ENCODE measurements around the gene BPIFB4.

DNA sequence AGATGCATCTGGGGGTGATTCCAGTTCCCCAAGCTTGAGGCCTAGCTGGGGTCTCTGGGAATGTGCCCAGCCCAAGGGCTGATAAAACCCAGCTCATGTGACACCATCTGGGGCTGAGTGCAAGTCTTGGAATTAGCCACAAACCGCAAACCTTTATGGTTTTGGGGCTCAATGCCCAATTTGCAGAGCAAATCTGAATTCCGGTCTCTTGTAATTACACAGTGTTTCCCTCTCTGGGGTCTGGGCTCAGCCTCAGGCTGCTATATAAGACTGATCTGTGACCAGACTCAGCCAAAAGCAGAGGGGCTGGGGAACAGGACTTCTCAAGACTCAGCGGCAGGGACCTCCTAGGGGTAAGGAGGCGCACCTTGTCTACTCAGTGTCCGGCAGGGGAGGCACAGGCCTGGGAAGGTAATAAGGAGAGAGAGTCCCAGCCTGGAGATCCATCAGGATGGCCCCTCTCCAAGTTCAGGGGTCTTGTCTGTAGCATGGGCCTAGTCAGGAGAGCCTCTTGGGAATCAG lies at the start of gene BPIFB4:
Gene BPIFB4 (plus strand): TSS at position 293 of the 522 bp plus-strand sequence.
- PRO-cap = no peak
- RAMPAGE, long total RNA, 4 experiments = no peak in any of the 4 experiments

GRCh38 chr20:33408167-33408581 lies 6.9 kb upstream of the CDK5RAP1 start:
- PRO-cap = no peak
- RAMPAGE, long total RNA, 4 experiments = no peak in any of the 4 experiments

DNA sequence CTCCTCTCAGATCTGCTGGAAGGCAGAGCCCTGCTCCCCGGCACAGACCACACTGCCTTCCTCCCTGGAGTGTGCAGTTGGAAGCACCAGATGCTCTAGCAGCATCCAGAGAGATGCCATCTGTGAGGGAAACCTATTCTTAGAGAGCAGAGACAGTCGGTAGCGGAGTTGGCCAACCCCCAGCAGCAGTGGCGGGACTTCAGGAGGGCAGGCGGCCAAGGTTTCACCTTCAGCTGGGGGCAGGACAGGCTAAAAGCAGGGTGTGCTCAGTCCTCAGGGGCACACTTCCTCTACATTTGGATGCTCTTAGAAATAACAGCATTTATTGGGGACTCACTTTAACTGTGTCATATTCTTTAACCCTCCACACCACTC lies 16.8 kb upstream of the E2F1 start:
- PRO-cap = no peak
- RAMPAGE, long total RNA, 4 experiments = no peak in any of the 4 experiments

DNA sequence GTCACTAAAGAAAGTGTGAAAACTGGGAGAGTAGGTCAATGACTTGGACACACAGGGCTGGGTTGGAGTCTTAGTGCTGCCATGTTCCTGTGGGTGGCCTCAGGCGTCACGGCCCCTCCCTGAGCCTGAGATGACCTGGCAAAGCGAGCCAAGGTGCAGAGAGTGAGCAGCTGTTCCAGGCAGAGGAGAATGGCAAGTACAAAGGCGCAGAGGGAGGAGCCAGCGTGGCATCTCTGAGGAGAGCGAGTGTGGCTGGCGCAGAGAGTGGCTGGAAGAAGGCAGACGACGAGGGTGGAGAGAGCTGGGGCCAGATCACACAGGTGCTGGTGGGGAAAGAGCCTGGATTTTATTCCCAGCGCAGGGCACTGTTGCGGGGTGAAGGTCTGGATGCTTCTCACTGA lies 20.6 kb upstream of the CHMP4B start:
- PRO-cap = no peak
- RAMPAGE, long total RNA, 4 experiments = no peak in any of the 4 experiments

GRCh38 chr20:33792923-33793598 lies 18.1 kb upstream of the CHMP4B start:
- PRO-cap = no peak
- RAMPAGE, long total RNA, 4 experiments = no peak in any of the 4 experiments

- PRO-cap = no peak
- RAMPAGE, long total RNA, 4 experiments = no peak in any of the 4 experiments
Observed at GRCh38 chr20:33825336-33825875, 14.3 kb downstream of the CHMP4B start.

DNA sequence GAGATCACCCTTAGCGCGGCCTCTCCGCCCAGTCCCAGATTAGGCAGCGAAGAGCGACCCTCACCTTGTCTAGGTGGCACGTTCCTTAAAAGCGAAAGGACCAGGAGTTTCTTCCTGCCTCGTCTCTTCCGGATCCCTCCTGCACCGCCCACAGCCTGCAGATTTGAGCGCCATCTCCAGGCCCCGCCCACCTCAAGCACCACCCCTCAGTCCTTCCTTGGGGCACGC lies 801 bp upstream of the RALY start:
- PRO-cap = unidirectional peak, minus-strand start at position 138 of the sequence; unidirectional peak, minus-strand start at position 165 of the sequence
- RAMPAGE, long total RNA, 4 experiments = start-site peak on the minus strand in 2 of 4 experiments, centred at positions 122 to 125 of the sequence, 19 to 23 reads per replicate

DNA sequence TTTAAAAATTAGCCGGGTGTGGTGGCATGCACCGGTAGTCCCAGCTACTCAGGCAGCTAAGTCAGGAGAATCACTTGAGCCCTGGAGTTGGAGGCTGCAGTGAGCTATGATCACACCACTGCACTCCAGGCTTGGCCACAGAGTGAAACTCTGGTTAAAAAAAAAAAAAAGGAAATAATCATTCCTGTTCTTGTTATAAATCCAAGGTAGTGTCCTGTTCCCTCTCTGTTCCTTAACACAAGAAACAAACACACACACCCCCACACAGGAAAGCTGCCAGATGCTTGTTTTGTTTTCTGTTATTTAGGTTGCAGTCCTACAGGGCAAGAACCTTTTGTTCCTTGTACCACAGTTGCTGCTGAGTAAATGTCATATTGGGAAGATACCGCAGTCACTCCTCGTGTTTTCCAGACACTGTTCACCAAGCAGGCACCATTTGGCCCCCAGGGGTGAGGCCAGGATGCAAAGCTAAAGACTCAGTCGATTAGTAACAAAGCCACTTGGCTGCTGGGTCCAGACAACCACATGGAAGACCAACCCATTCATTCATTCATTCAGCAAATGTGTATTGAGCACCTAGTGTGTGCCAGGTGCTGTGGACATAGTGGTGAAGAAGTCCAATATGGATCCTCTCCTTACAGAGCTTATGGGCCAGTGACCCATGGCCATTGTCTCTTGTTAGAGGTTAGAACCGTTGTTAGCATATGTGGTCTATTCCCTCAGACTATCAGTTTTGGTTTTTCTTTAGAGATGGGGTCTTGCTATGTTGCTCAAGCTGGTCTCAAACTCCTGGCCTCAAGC lies 29.1 kb downstream of the ASIP start:
- PRO-cap = no peak
- RAMPAGE, long total RNA, 4 experiments = no peak in any of the 4 experiments

DNA sequence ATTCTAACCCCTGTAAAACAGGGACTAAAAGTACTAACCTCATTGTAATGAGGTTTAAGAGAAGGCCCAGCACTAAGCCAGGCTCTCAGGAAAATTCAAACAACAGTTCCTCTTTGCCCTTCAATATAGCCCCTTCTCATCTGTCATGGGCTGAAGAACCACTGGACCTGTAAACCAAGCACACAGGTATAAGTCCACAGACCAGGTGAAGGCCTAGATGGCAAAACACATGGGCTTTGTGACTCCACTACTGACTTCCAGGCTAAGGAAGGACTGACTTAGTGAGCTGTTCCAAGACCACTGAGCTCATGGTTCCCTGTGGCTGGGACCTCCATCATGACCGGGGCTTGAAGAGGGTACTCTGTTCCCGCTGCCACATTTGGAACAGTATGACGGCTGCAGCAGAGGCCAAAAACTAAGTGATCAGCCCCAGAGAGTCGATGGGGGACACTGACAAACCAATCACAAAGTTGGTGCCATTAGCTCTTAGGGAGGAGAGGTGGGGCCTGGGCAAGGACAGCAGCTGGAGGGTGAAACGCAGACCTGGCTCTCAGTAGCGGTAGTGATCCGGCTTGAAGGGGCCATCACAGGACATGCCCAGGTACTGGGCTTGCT lies 22.6 kb downstream of the AHCY start:
- PRO-cap = no peak
- RAMPAGE, long total RNA, 4 experiments = no peak in any of the 4 experiments

DNA sequence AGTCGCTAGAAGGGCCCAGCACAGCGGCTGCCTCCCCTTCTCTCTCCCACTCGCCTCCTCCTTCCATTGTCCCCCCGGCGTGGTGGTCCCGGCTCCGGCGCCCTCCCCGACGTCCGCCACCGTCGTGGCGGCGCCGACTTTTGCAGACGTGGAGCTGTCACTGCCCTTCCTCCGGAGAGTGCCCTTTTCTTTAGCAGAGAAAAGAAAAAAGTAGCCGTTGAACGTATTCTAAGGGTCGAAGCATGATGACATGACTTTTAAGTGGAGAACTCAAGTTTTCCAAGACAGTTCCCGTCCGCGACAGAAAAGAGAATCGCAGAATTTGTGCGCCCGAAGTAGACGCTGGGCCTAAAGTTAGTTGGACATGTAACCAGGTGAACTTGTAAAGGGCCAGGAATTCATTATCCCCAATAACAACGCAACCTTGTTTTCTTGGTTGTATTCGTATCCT lies 774 bp downstream of the ITCH start:
- PRO-cap = no peak
- RAMPAGE, long total RNA, 4 experiments = no peak in any of the 4 experiments

DNA sequence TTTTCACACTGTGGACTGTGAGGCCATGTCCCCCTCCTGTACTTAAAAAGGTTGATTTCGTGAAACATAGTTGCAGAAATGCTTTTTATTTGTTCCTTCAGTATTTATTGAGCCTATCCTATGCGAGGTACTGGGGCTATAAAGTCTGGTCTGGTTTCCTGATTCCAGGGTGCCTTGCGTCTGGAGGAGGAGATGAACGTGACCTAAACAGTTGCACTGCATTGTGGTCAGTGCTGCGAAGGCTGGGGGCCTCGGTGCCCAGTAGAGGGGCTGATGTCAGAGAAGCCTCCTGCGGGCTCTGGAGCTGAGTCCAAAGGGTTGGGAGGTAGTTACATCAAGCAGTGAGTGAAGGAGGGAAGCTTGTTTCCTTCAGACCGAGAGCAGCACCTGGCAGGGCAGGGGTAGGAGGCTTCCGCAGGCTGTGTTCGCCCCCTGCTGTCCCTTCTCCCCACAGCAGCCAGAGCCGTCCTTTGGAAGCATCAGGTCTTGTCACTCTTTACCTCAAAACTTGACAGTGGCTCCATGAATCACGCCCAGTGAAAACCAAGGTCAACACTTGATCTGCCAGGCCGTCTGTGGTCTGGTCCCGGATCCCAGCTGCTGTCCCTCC lies 6.7 kb downstream of the DYNLRB1 start:
- PRO-cap = no peak
- RAMPAGE, long total RNA, 4 experiments = no peak in any of the 4 experiments

GRCh38 chr20:34560816-34561421 lies 2.4 kb downstream of the MAP1LC3A start:
- PRO-cap = no peak
- RAMPAGE, long total RNA, 4 experiments = start-site peak on the minus strand in 1 of 4 experiments, at chr20:34560776-34561114 at its widest, 9 reads per replicate

DNA sequence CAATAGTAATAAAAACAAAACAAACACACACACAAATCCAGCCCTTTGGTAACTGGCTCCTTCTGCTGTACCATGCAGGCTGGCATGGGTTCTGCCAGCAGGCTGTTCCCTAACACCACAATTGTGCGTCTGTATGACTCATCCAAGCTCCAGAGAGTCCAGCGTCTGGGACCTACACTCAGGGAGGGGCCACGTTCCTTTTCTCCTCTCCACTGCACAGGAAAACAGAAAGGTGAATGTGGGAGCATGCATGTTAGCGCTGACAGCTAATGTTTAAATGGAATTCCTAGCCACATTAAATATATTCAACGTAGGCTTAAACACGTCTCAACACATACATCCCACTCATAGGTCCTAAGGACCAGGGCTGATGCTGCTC lies 20.7 kb downstream of the MAP1LC3A start:
- PRO-cap = no peak
- RAMPAGE, long total RNA, 4 experiments = no peak in any of the 4 experiments

DNA sequence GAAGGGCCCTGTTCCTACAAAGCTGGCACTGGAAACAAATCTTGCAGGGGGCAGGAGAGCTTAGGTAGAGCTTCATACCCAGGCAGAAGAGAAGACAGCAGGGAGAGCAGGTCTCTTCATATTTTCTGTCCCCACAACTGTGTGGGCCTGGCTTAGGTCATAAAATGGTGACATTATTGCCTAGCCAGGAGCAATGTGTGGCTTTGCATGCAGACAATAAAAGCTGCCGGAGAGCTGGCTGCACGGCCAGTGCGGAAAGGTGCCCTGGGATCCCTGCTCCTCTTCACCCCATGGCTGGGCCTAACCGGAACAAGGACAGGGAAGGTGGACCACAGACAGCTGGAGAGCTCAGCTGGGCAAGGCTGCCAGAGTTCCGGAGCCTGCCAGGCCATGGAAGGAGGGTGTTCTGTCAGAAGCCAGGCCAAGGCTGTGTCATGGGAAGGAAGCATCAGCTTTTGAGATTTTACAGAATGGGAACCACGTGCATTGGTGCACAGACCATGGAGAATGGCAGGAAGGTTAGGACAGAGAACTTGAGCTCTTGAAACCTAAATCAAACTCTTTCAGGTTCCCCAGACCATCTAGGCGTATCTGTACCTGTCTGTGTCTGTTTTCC lies 25.0 kb downstream of the MAP1LC3A start:
- PRO-cap = no peak
- RAMPAGE, long total RNA, 4 experiments = no peak in any of the 4 experiments

DNA sequence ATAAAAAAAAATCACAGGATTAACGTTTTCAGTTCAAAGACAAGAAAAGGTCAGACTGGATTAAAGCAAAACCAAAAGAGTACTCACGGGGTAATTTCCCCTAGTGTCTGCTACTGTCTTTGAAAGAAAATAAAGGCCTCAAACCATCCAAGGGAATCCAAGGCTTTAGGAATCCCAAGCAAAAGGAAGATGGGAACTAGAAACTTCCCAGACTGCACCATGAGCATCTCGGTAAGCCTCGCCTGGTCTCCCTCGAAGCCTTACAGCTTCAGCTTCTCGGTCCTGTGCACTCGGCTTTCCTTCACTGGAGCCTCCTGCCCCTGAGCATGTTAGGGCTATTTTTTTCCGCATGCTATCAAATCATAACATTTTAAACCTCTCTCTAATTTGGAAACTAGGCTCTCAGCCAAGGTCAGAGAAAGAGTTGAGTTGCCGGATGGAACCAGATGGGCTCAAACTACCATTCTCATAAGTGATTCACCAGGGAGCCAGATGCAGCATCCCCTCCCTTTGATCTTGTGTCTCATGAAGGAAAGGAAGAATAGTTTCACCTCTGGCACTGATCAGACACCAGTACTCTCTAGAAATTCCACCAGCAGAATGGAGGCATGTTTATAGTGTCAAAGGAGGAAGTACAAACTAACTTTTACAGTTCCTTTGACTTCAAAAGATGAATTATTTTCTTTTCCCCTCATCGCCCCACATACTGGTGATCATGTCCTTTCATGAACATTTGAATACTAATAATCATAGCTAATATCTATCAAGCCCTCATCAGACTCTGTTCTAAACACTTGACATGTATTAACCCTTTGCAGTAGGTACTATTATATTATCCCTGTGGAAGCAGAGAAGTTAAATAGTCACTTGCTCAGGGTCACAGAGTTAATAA lies 46.5 kb downstream of the MAP1LC3A start:
- PRO-cap = no peak
- RAMPAGE, long total RNA, 4 experiments = start-site peak on the minus strand in 1 of 4 experiments, centred at position 304 of the sequence, 5 reads per replicate

- PRO-cap = no peak
- RAMPAGE, long total RNA, 4 experiments = no peak in any of the 4 experiments
Observed at GRCh38 chr20:34703440-34703792, 728 bp upstream of the TP53INP2 start.

- PRO-cap = bidirectional peak, plus-strand start at chr20:34709298, minus-strand start at chr20:34709208; bidirectional peak, plus-strand start at chr20:34709755, minus-strand start at chr20:34709458
- RAMPAGE, long total RNA, 4 experiments = no peak in any of the 4 experiments
Observed at GRCh38 chr20:34709021-34709894, 5.1 kb downstream of the TP53INP2 start.

DNA sequence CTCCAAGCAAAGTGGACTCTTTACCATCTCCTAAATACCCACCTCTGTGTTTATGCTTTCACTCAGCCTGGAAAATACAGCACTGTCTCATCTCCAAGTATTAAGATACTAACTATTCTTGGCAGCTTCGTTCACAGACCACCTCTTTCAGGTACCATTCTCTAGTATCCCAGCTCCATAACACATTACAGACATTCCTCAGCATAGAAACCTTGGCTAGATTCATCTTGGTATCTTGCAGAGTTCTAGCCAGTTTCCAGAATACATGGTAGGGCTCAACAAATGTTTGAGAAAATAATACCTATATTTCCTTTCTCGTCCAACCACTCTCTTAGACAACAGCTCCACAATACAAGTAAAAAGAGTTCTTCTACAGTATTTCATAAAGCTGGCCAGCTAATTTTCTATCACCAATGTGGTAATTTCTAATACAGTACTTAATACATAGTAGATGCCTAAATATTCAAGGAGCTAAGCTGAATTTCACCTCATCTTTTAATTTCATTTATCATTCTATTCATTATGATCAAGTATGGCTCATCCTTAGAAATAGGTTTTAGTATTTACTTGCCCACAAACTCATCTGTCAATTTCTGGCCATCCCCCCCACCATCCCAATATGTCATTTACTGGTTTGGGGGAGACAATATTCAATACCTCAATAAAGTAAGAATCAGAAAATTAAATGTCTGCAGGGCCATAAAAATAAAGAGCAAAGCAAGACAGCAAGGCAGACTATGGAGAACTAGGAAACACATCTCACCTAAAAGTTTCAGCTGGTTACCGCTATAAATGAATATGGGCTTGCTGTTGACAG lies 6.7 kb downstream of the NCOA6 start:
- PRO-cap = no peak
- RAMPAGE, long total RNA, 4 experiments = no peak in any of the 4 experiments

DNA sequence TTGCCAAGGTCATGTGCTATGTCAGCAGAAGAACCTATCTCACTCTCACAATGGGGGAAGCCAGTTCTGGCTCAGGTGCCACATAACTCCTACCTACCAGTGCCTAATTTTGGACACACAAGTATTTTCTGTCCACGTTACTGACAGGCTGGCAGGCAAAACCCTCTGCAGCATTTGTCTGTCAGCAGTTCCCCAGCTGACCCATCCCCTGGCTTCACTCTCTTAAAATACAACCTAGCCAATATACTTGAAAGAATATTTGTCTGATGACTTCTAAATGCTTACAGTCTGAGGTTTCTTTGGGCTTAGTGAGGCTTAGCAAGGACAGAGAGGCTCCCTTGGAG lies 15.5 kb downstream of the GSS start:
- PRO-cap = no peak
- RAMPAGE, long total RNA, 4 experiments = no peak in any of the 4 experiments

GRCh38 chr20:34982650-34983149 lies 27.0 kb downstream of the MYH7B start:
- PRO-cap = no peak
- RAMPAGE, long total RNA, 4 experiments = no peak in any of the 4 experiments